ENCODE measurements around a stretch of chr11.

- PRO-cap = no peak
These were observed 35.1 kb upstream of the CD82 start for GRCh38 chr11:44530414-44530613.

GRCh38 chr11:44564174-44564954 is 1.1 kb upstream of the CD82 start:
- PRO-cap = bidirectional peak, plus-strand start at chr11:44564827, minus-strand start at chr11:44564740

- PRO-cap = no peak
These were observed 19.4 kb downstream of the CD82 start for GRCh38 chr11:44584709-44585353.

- PRO-cap = no peak
These were observed 43.8 kb downstream of the CD82 start for GRCh38 chr11:44609050-44609959.

- PRO-cap = no peak
These were observed 27.5 kb downstream of the TSPAN18 start for GRCh38 chr11:44754121-44754745.

DNA sequence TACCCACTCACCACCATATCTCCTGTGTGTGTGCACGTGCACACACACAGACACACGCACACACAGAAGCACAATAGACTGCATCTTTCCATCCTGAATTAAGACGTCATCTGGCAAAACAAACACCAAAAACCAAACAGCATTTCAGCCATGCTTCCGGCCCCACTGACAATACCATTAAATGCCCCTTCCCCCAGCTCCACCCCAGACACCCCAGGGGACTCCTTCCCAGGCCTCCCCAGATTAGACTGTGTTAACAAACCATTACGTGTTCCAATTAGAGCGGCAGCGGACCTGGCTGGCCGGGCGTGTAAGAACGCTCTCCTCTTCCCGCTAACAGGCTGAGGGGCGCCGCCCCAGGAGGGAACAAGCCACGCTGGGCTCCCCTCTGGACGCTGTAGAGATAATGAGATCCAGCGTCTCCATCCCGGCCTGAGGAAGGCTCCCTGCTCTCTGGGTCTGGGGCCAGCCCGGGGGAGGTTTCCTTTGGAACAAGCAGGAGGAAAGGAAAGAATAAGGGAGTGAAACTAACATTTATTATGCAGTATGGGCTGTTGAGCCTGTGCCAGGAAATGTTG is 72.6 kb downstream of the TP53I11 start:
- PRO-cap = no peak

GRCh38 chr11:45045842-45046352 is 95.2 kb upstream of the TP53I11 start:
- PRO-cap = no peak

DNA sequence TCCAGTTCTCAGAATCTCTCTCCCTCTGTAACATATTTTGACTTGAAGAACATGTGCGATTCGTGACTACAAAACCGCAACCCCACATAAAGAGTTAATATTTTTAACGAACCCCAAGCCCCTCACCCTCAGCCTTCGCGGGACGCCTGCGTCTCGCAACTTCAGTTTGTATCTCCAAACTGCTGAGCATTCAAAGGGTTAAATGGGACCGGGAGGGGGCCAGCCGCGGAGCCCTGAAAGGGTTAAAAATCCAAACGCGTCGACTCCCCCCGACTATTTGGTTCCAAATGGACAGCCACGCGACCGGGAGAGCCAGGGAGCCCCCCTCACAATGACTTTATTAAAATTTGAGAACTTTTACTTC is 460 bp upstream of the PRDM11 start:
- PRO-cap = no peak

DNA sequence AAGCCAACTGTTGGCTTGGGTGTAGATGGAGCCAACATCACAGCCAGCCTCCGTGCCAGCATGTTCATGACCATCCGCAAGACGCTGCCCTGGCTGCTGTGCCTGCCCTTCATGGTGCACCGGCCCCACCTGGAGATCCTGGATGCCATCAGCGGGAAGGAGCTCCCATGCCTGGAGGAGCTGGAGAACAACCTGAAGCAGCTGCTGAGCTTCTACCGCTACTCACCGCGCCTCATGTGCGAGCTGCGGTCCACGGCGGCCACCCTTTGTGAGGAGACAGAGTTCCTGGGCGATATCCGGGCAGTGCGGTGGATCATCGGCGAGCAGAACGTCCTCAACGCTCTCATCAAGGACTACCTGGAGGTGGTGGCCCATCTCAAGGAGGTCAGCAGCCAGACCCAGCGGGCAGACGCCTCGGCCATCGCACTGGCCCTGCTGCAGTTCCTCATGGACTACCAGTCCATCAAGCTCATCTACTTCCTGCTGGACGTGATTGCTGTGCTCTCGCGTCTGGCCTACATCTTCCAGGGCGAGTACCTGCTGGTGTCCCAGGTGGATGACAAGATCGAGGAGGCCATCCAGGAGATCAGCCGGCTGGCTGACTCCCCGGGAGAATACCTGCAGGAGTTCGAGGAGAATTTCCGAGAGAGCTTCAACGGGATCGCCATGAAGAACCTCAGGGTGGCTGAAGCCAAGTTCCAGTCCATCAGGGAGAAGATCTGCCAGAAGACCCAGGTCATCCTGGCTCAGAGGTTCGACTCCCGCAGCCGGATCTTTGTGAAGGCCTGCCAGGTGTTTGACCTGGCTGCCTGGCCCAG is 59.1 kb downstream of the SYT13 start:
- PRO-cap = no peak

DNA sequence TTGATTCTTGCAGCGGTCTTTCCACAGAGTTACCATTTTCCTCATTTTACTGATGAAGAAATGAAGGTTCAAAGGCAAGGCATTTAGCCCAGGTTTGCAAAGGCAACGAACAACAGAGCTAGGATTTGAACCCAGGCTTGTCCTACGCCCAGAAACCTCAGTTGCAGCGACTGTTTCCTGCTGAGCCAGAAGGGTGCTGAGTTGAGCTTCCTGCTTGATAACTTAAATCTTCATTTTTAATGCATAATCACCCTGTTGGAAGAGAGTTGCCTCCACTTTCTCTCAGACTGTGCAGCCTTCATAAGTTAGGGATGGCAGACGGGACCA is 148.1 kb upstream of the SYT13 start:
- PRO-cap = no peak

DNA sequence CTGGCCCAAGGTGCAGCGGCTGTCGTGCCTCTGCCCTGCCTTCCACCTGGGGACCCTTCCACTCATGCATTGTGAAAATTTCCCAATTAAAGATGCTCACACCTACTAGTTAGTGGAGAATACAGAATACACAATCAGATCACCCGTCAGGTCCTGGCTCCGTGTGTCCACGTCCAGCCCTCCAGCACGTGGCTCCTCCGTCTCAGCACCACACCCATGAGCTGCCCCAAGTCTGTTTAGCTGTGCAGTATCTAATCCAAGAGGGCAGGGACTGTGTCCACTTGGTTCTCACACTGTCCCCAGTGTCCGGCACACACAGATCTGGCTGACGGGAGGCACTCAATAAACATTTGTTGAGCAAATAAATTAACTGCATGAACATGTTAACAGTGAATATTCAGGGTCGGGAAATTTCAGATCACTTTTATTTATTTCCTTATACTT is 110.9 kb downstream of the CHST1 start:
- PRO-cap = no peak

GRCh38 chr11:45737065-45737496 is 67.9 kb upstream of the SLC35C1 start:
- PRO-cap = no peak

GRCh38 chr11:45799039-45799666 is 5.8 kb upstream of the SLC35C1 start:
- PRO-cap = no peak

- PRO-cap = no peak
These were observed 784 bp downstream of the SLC35C1 start for GRCh38 chr11:45805556-45806309.

DNA sequence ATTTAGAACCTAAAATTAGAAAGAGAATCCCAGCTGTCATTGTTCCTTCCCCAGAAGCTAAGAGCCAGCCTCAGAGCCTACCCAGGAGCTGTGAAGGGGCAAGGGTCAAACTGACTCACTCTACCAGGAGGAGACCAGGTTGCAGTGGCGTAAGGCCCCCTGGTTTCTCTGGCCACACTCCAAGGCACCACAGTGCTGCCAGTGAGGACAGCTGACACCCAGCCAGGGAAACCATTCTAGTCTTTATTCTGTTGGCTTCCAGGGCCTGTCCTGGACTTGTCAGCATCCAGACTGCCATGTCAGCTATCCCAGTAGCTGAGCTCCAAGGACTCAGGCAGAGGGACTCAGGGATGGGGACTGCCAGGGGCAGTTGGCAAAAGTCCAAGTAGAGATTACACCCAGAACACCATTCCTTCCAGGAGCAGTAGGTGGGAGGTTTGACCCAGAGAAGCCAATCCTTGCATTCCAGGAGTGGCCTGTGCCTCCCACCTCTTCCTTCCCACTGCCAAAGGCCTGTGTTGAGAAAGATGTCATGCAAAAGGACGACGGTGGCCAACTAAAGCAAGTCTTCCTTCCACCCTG is 3.7 kb upstream of the MAPK8IP1 start:
- PRO-cap = no peak

DNA sequence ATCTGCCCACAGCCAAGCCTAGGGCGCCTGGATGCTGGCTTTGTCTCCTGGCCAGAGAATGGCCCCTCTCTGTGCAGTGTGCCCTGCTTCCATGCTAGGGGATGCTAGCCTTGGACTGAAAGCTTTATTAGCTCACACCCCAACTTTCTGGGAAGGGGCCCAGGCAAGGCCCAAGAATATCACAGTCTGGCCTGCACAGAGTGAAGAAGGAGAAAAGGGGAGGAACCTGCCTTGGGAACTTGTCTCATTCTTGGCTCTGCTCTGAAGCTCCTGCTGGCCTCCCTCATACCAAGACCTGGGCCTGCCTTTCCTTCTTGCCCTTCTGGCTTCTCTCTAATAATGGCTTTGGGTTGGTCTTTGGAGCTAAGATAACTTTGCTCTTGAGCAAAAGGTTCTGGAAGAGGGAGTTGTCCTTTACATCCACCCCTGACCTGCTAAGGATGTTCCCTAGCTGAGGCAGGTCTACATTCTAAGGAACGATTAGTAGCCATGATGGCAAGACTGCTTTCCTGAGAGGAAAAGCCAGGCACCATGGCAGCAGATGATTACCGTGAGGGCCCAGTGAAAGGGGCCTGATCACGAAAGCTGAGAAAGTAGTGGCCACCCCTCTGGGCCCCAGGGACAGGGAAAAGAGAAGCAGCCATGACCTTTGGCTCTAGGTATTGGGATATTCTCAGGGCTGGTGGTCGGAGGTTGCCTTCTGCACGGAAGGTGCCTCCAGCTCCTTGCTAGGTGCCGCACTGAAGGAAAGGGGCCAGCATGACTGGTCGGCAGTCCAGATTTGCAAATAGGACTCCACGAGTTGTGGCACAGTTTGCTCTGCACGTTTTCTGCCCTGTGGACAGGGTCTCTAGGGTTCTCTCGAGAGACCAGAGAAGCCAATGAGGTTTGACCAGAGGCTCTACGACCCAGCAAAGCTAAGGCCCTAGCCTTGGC is 1.5 kb upstream of the MAPK8IP1 start:
- PRO-cap = no peak

DNA sequence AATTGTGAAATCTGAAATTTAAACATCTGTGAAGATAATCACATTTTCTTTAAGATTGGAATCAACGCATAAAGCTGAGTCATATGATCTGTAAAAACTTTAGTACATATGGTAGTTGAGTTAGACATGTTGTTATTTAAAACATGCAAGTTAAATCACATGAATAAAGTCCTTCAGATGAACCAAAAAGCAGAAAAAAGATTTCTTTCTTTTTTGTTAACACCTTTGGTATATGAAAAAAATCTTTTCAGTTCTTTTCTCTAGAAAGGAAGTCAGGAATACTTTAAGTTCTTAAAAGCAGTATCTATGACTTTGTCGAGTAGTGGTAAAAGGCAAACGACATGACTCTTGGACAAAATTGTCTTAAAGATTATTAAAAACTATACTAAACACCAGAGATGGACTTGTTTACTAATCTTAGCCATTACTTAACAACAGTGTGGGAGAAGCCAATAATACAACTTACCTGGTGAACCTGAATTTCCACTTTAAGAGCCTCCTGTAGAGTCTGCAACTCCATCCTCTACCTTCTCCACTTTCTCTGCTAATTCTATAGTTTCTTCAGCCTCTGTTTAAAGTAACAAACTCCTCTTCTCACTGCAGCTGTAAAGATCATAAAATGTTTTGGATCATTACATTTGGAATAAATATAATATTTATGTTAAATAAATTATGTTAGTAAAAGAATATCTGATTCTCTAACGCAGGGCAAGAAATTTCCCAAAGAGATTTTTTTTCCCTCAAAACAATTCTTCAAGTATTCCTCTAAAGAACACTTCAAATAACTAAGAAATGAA is 37.4 kb downstream of the PHF21A start:
- PRO-cap = no peak

DNA sequence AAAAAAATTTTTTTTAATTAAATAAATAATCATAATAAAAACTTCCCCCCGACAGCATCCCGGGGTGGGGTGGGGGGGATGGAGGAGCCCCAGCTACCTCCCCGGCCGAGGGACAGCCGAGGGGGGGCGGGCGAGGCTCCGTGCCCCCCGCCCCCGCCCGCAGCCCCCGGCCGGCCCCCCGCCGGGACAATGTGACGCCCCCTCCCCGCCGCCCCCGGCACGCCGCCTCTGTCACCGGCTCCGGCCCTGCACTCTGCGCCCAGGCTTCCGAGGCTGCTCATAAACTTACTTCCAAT is 1.1 kb downstream of the PHF21A start:
- PRO-cap = unidirectional peak, minus-strand start at position 257 of the sequence

- PRO-cap = bidirectional peak, plus-strand start at chr11:46237916, minus-strand start at chr11:46237824
These were observed 40.2 kb upstream of the CREB3L1 start for GRCh38 chr11:46236925-46238087.

DNA sequence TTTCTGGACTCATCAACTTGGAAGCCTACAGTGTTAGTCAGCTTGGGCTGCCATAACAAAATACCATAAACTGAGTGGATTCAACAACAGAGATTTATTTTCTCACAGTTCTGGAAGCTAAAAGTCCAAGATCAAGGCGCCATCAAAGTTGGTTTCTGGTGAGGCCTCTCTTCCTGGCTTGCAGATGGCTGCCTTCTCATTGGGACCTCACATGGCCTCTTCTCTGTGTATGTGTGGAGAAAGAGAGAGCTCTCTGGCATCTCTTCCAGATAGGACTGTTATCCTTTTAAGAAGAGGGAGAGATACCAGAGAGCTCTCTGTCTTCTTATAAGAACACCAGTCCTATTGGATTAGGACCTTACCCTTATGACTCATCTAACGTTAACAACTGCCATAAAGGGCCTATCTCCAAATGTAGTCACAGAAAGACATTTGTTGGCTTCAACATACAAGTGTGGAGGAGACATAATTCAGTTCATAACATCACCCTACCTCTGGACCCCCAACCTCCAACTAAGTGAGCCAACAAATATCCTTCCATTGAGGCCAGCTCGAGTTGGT is 27.1 kb upstream of the CREB3L1 start:
- PRO-cap = no peak